ENCODE data around the genes MRPL39 and CLDN17.

- PRO-cap, result no peak
- CAGE, long polyA plus RNA, result no peak
Measured at GRCh38 chr21:16835819-16836099, 677.1 kb upstream of the CXADR start.

- PRO-cap, result no peak
- CAGE, long polyA plus RNA, result no peak
Measured at GRCh38 chr21:17270208-17270544, 242.7 kb upstream of the CXADR start.

DNA sequence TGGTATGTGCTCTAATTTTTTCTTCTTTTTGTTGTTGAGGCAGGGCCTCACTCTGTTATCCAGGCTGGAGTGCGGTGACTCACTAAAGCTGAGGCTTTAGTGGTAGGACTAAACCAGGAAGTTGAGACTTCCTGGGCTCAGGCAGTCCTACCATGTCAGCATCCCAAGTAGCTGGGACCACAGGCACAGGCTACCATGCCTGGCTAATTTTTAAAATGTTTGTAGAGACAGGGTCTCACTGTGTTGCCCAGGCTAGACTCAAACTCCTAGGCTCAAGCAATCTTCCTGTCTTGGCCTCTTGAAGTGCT is 46.6 kb upstream of the CXADR start:
- PRO-cap, result no peak
- CAGE, long polyA plus RNA, result no peak

DNA sequence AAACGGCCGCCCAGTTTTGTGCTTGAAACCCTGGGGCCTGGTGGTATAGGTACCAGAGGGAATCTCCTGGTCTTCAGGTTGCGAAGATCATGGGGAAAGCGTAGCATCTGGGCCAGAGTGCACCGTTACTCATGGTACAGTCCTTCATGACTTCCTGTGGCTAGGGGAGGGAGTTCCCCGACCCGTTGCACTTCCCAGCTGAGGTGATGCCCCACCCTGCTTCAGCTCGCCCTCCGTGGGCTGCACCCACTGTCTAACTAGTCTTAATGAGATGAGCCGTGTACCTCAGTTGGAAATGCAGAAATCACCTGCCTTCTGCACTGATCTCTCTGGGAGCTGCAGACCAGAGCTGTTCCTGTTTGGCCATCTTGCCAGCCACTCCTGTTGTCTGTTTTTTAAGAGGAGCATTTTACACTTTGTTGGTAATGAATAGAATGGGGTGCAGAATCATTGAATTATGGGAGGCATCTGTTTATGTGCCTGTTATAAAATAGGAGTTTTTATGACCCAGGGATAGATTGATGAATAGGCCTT is 43.3 kb downstream of the C21orf91 start:
- PRO-cap, result unidirectional peak, minus-strand start at position 109 of the sequence; unidirectional peak, minus-strand start at position 131 of the sequence
- CAGE, long polyA plus RNA, result no peak

- PRO-cap, result no peak
- CAGE, long polyA plus RNA, result no peak
Measured at GRCh38 chr21:19226673-19227001, 823.1 kb upstream of the TMPRSS15 start.

DNA sequence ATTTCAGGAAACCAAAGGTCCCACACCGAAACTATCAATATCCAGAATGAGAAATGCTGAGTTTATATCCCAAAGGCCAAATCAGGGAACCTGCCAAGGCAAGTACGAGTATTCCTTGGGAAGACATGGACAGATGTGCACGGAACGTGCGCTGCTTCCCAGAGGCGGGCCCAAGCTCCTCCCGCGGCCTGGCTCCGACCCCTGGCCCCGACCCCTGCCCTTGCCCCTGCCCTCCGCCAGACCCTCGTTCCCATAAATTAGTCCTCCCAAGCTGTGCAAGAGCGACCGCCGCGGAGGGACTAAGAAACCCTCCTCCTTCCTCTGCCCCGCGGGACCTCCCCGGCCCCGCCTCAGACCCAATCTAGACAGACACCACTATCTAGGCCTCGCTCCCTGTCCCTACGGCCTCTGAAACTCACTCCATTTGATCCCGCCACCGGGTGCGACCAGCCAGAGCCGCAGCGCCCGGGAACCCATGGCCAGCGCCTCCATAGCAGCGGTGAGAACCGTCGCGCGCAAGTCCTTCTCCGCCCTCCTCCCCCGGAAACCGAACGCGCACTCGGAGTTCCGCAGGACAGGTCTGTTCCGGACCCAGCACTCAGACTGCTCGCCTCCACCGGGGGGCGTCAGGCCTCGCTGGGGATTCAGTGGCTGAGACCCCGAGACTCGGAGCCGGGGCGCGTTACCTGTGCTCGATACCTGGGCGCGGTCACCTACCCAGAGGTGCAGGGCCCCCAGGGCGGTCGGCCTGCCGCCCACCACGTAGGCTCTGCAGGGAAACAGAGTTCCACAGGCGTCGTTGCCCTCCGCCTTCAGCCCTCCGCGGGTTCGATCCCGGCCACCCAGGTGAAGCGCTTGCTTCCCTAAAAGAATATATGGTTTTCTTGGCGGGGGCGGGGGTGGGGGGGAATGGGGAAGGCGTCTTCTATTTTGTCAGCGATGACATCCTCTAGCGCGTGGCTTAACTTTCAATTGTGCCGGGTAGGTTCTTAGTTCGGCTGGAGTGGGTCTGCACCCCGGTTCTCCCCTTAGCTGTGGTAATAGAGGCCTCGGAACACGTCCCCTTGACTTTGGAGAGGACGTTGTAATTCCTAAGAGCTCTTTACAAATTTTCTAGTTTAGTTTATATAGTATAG is at the start of gene MRPL39:
MRPL39 (minus strand) TSS at position 498 of the 1,136 bp plus-strand sequence.
- PRO-cap, result bidirectional peak, plus-strand start at position 601 of the sequence, minus-strand start at position 508 of the sequence; bidirectional peak, plus-strand start at position 992 of the sequence, minus-strand start at position 865 of the sequence
- CAGE, long polyA plus RNA, result no peak

DNA sequence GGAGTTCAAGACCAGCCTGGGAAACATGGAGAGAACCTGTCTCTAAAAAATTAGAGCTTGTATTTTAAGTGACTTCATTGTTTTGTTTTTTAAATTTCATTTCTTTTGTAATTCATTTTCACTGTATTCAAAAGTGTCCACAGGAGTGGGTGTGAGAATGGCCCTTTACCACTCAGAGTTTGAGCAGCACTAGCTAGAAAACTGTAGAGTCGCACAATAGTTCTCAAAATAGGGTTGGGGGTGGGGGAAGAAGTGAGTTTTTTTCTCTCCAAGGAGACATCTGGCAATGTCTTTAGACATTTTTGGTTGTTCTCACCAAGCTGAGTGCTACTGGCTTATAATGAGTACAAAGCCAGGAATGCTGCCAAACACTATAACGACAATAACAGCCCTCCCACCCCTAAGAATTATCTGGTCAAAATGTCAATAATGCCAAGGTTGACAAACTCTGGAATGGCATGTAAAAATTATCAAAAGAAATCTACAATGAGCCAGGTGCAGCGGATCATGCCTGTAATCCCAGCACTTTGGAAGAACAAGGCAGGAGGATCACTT is 2.8 kb downstream of the ATP5PF start:
- PRO-cap, result no peak
- CAGE, long polyA plus RNA, result no peak

GRCh38 chr21:25903477-25904054 is 168.8 kb downstream of the GABPA start:
- PRO-cap, result unidirectional peak, plus-strand start at chr21:25903919
- CAGE, long polyA plus RNA, result no peak

- PRO-cap, result no peak
- CAGE, long polyA plus RNA, result no peak
Measured at GRCh38 chr21:26389833-26390419, 183.2 kb downstream of the CYYR1 start.

- PRO-cap, result no peak
- CAGE, long polyA plus RNA, result no peak
Measured at GRCh38 chr21:26954618-26954926, 12.3 kb downstream of the ADAMTS5 start.

- PRO-cap, result no peak
- CAGE, long polyA plus RNA, result no peak
Measured at GRCh38 chr21:28048147-28048704, 836.9 kb downstream of the N6AMT1 start.

GRCh38 chr21:28731746-28732130 is 153.4 kb downstream of the N6AMT1 start:
- PRO-cap, result no peak
- CAGE, long polyA plus RNA, result no peak

DNA sequence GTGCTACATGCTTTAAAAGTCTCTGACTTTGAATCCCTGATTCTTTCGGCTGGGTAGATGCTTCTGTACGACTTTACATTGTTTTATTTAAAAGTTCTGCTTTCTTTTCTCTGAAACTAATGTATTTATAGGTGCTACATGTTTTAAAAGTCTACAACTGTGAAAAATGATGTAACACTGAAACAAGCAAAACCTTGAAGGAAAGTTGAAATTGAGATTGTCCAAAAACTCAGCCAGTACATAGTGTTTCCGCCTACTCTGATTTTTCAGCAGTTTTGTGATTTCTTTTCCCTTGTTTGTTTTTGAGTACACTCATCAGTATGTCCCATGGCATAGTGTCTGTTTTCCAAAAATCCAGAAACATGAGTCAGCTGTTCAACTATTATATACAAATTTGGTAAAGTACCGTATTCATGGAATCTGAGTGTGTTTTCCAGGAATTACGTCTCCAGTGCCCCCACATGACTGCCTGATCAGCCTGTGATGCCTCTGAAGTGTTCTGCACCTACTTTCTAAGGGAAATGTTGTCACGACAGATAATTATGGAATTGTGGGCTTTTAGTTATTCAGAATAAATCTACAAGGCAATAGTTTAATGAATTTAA is 79.4 kb downstream of the N6AMT1 start:
- PRO-cap, result no peak
- CAGE, long polyA plus RNA, result no peak

DNA sequence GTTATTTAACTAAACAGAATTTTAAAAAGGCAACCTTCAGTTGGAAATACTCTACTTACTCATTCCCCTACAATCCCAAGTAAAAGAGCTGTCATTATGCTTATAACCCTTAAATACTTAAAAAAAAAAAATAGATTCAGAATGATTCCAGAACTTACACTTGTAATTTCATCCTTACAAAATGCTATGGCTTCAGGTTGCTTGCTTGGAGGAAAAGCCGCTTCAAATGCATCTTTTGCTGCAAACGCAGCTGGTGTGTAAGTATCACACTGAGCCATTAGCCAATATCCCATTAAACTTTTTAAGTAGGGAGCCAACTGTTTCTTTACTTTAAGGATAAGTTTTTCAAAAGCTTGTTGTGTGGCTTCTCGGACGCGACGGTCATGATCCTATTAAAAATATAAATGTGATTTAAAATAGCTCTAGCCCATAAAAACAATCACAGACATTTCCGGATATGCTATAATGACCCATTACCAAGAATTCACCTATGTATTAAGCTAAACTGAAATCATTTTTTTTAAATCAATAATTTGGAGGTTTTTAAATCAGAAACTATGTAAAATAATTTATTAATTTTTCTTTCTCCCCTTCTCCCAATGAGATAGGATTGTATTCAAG is 8.0 kb downstream of the LTN1 start:
- PRO-cap, result no peak
- CAGE, long polyA plus RNA, result no peak

DNA sequence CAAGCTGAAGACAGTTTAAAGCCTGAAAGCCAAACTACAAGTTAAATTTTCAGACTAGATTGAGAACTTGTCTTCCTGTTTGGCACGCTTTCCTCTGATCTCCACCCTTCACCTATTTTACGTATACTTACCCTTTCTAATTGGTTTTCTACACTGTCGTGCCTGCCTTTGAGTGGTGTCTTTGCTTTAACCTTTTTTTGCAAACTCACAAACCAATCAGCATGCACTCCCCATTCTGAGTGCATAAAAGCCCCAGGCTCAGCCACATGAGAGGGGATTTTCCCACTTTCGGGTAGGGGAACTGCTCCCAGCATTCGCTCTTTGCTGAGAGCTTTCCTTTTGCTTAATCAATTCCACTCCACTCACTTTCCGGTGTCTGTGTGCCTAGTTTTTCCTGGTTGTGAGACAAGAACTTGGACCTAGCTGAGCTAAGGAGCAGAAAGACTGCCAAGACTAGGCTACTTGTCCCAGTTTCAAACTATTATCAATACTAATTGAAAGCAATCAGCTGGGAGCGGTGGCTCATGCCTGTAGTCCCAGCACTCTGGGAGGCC is 3.4 kb upstream of the BACH1 start:
- PRO-cap, result no peak
- CAGE, long polyA plus RNA, result no peak

DNA sequence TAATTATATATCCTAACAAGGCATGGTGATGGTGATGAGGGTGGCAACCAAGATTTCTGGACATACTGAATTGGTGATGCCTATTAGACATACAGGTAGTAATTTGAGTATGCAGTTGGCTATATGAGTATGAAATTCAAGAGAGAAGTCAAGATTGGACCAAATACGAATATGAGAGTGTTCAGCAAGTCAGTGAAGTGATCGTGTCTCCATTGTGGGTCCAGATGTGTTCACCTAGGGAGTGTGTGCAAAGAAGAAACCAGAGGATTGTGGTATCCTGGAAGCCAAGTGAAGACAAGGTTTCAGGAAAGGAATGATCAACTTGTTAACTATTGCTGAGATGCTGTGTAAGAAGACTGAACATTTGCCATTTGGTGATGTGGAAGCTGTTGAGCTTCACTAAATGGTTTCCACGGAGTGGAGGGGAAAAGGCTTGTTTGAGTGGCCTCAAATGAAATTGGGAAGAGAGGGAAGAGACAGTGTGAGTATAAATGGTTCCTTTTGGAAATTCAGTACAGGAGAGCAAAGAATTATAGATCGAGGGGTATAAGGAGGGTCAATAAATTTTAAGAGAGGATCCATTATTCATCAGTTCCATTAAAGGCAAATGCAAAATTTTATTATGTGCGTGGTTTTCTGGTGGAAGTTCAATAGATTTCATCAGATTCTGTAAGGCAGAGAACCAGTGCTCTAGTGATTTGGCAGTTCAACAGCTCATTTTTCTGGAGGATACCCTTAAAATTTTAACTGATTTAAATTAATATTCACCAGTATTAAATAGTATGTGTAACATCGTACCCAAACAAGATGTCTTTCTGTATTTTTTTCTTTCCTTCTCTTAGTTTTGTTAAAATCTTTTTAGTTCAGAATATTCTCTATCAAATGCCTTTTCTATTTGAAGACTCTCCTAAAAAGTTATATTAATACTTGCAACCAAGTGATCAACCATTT is 11.9 kb downstream of the BACH1 start:
- PRO-cap, result no peak
- CAGE, long polyA plus RNA, result no peak

DNA sequence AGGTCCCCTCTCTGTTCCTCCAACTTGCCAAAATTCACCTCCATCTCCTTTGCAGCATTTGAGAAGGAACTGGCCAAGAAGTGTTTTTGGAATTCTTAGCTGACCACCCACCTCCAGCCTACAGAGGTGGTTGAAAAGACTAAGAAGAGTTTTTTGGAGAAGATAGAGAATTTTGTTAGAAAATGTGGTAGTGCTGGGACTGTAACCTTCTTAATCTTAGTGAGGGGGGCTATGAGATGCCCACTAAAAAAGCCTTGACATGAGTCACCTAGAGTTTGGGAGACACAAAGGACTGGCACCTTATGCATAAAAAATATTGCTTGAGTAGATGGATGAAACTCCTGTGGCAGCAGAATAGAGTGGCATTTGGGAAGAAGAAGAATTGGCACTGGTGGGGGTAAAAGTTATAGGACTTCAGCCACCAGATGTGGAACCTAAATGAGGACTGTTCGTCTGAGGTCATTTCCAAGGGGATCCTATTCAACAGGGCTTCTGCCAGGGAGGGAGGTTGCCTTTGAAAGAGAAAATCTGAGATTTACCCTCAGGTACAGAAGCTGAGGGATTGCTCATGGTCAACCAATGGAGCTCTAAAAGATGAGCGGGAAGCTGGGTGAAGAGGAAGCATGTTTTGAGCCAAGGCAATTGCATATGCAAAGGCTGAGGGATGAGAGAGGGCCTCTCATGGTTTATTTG is 54.9 kb downstream of the BACH1 start:
- PRO-cap, result no peak
- CAGE, long polyA plus RNA, result no peak

DNA sequence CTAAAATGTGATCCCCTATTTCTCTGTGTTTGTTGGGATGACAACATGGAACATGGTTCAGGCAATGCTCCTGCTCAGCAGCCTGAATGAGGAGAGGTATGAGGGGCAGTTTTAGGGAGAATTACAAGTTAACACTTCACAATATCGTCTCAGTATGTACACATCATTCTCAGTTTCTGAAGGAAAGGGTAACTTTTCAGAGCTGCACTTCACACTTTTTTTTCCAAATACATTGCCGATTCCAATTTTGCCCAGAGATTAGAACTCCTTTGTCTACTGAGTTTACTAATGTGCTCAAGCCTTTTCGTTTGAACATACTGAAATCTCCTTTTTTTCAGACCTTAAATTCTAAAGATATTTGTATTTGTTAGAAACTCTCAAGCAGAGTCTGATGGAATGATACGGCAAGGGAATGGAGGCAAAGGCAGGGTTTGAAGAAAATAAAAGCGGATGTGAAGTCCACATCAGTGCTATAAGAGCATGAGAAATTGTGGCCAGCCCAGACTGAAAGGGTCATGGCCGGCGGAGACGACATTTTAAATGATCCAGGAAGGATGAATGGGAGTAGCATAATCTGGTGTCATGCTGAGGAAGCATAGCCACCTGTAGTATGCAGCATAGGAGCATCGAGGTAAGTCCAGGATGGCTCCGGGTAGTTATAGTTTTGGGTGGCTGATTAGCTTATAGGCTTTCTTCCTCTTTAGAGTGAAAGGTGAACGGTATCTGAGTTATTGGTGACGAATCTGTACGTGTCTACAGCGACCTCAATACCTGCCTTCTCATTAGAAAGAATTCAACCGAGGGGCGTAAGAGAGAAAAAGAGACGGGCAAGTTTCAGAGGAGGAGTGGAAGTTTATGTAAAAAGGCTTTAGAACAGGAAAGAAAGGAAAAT is 129.1 kb downstream of the BACH1 start:
- PRO-cap, result no peak
- CAGE, long polyA plus RNA, result no peak

GRCh38 chr21:29555945-29556211 is 257.2 kb downstream of the BACH1 start:
- PRO-cap, result no peak
- CAGE, long polyA plus RNA, result no peak

DNA sequence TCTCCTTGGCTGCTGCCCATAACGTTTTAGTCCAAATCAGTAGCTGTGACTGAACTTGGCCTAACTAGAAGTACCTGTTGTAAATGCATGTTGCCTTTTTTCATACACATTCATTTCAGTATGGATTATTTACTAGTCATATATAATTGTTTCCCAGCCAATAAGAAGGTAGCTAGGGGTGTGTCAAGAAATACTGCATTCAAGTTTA is at the start of gene CLDN17:
CLDN17 (minus strand) TSS at position 89 of the 208 bp plus-strand sequence.
- PRO-cap, result no peak
- CAGE, long polyA plus RNA, result no peak

Data from B cell (primary cell).